Skeletal muscle cell (primary cell): ENCODE results near the gene RGS7.

- RRBS, result no CpG with 5 or more reads among the region's 6 CpGs
These were observed 15.4 kb downstream of the GREM2 start for GRCh38 chr1:240596556-240596939.

DNA sequence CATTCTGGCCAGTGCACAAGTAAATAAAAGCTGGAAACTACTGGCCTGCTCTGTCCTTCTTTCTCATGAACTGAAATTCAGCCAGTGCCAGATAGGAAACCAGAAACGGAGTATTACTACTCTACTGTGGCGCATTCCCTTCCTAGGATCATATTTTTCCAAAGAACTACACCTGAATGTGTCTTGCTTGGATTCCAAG, 15.1 kb downstream of the GREM2 start:
- RRBS, result no CpG with 5 or more reads among the region's 2 CpGs

DNA sequence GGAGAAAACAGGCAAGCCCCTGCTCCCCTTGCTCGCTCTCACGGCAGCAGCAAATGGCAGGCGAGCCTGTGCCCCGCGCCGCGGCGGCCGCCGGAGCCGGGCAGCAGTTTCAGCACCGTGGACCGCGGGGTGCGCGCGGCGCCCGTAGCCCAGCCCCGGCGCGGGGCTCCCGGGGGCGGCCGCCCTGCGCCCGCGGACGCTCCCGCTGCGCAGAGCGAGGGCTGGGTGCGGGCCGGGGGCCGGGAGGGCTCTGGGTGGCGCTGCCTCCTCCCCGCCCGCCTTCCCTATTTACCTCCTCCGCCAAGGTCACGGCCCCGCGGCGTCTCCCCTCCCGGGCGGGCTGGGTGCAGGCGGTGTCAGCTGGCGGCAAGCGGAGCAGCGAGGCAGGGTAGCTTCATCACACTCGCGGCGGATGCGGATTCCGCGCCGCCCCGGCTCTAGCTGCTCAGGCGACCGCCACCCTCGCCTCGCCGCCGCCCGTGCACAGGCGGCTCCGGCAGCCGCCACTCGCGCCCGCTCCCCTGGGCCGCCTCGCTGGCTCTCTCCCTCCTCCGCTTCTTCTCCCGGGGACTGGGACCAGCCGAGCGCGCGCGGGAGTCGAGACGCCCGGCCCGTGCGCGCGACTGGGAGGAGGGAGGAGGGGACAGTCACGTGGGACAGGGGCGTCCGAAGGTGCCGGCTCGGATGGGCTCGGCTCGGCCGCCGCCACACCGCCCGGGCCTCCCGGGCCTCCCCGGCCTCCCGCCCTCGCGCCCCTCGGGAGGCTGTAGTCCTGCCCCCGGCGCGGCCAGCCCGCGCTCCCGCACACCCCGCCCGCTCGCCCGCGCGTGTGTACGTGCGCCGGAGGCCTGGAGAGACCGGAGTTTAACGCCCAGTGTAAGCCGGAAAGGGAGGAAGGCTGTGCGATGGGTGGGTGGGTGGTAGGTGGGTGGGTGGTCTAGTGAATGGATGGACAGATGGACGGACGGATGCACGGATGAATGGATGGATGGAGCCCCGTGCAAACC, at the start of gene RGS7:
Gene RGS7 (minus strand): TSS at position 599 of the 1,007 bp plus-strand sequence.
- RRBS, result under 1% methylated on average over 89 of the region's 126 CpGs

DNA sequence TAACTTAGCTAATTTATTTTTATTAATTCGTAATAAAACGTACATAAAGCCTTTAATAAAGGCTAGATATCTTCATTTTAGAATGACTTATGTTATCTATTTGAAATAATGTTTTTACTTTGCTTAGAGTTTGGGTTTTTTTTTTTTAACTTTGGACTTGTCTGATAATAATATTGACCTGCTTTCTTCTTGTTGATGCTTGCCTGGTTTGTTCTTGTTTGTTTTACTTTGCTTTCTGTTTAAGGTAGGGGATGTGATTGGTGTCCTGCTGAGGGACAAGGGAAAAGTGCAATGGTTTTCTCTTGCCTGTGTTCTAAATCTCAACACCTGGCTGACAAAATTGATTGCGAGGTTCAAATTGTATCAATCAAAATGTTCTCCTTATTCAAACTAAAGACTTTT, 2.1 kb upstream of the FH start:
- RRBS, result no CpG with 5 or more reads among the region's 3 CpGs

DNA sequence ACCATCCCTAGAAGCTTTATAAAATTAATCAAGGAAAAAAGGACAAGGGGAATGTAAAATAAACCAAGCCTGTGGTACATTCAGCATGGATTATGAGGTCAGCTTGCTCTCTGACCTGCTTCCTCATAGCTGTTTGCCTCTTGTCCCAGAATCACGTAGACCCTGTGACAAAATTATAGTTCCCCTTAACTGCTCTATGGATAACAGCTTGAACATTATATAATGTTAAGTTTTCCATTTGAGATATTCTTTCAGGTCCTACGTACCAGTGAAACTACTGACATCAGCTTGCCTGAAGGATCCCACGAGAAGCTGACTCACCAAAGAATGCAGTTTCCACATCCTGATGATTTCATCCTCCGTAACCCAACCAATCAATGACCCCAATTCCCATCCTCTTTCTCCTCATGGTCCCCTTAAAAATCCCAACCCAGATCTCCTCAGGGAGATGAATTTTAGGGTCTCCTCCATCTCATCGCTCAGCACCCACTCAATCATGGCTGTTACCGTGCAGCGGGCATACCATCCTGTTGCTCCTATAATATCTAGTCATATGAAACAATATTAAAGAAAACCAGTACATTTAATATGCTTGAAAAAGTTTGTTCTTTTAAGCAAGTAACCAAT, 27.6 kb downstream of the CHML start:
- RRBS, result no CpG with 5 or more reads among the region's 7 CpGs

DNA sequence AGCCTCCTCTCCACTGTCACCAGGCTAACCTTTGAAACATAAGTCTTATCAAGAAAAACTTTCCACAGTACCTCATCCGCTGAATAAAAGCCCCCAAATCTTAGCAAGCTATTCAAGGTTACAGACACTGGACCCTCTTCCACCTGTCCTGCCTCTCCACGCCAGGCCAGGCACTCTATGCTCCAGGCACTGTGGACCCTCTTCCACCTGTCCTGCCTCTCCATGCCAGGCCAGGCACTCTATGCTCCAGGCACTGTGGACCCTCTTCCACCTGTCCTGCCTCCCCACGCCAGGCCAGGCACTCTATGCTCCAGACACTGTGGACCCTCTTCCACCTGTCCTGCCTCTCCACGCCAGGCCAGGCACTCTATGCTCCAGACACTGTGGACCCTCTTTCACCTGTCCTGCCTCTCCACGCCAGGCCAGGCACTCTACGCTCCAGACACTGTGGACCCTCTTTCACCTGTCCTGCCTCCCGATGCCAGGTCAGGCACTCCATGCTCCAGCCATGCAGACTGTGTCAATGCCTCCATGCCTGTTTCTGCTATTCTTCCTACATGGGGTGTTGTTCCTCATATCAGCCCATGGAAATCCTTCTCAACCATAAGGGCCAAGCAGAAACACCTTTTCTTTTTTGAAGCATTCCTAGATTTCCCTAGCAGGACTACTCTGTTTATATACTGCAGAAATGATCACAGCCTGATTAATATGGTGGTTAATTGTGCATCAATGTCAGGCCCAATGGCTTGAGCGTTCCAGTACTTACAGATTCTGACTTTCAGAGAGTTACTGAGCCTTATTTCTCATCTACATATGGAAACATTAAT, 16.1 kb downstream of the CHML start:
- RRBS, result no CpG with 5 or more reads among the region's 8 CpGs

DNA sequence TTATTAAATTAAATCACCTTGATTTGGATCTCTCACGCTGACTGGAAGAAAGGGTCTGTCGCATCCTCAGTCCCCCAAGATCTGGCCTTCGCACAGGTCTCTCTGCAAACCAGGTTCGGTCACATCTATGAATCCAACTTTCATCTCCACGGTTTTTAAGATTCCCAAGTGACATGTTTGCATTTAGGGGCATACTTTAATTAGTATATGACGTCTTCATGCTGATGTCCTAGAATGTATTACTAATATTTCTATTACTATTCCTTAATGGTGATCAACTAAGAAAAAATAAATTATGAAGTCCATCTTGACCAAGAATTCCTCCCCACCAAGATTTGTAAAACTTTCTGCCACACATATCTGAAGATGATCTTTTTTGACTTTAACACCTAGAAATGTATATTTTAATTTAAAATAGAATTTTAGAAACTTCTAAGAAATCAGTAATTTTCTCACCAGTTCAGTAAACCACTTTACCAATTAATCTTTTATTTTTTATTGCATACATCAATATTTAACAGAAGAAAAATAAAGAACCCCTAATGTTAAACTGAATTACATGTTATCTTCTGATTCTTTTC, 11.7 kb downstream of the CHML start:
- RRBS, result no CpG with 5 or more reads among the region's 6 CpGs

- RRBS, result no CpG with 5 or more reads among the region's 7 CpGs
These were observed 97.9 kb downstream of the WDR64 start for GRCh38 chr1:241749914-241750458.

DNA sequence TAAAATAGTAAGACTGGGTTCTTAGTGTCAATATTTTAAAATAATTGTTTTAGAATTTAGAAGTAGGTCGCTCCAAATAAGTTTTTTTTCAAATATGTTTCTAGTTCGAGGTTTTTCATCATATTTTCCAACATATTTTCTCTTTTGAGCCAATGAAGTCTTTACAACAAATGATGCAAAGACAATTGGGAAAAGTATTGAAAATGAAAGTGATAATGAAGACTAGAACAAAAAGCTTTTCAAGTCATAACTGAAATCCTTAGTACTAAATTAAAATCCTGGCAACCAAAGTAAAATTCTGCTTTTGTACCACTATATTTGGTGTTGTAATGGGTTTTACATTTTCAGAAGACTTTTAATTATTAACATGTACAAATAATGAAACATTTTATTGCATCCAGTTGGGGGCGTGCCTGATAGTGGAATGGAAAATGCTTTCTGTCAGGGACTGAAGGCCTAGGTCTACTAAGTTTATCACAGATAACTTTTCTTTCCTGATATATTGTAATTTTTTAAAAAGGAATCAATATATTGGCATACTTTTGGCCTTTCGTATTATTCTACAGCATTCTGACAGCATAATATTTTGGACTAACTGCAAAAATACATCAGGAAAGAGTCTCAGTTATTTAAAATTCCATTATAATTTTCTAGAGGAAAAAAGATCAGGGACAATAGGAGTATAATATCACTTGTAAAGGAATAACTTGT, 89.4 kb downstream of the SDCCAG8 start:
- RRBS, result no CpG with 5 or more reads among the region's 4 CpGs

DNA sequence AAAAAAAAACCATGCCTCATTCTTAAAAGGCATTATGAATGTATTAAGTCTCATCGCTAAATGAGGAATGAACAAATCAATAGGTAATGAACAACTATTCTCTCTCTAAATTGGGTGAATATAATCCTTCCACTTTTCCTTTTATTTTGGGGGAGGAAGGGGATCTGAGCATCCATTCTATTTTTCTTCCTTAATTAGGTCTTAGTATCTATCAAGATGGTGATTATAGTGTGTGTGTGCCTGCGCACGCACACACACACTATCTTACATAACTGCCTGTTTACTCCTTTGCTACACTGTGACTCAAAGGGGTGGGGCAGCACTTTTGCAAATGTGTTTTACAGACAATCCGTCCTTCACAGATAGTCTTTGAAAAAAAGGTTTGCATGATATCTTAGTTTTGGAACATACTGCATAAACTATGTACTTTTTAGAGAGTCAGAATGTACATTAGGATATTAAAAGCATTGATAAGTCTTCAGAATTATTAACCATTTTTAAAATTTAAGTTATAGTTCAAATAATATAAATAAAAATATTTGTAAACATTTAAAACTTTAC, 191.5 kb downstream of the SDCCAG8 start:
- RRBS, result no CpG with 5 or more reads among the region's 4 CpGs

GRCh38 chr1:243502680-243503711, 247.2 kb downstream of the SDCCAG8 start:
- RRBS, result no CpG with 5 or more reads among the region's 11 CpGs

GRCh38 chr1:243739455-243740219, 110.4 kb downstream of the AKT3 start:
- RRBS, result no CpG with 5 or more reads among the region's 4 CpGs

- RRBS, result no CpG with 5 or more reads among the region's 9 CpGs
These were observed 100.1 kb downstream of the AKT3 start for GRCh38 chr1:243749554-243750764.

- RRBS, result no CpG with 5 or more reads among the region's 15 CpGs
These were observed 4.1 kb upstream of the ZBTB18 start for GRCh38 chr1:244046664-244047639.

DNA sequence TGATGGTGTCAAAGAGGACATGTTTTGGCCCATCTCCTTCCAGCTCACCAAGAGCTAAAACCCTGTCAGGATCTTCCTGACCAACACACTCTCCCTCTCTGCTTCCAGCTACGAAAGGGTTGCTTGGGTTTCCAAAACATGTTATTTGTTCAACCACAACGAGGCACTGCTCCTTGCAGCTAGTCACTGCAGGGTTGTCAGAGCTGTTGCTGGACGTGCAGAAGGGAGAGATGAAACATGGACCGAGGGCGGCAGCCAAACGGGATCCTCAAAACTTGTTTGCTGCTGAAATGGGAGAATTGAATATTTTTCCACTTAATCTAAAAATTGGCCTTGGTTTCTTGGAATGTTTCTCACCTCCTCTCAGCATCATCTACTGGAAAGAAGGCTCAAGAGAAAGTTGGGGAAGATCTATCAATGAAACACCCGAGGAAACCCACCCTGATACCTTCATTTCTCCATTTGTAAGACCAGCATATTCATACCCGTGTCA, 12.5 kb downstream of the ZBTB18 start:
- RRBS, result no CpG with 5 or more reads among the region's 8 CpGs

DNA sequence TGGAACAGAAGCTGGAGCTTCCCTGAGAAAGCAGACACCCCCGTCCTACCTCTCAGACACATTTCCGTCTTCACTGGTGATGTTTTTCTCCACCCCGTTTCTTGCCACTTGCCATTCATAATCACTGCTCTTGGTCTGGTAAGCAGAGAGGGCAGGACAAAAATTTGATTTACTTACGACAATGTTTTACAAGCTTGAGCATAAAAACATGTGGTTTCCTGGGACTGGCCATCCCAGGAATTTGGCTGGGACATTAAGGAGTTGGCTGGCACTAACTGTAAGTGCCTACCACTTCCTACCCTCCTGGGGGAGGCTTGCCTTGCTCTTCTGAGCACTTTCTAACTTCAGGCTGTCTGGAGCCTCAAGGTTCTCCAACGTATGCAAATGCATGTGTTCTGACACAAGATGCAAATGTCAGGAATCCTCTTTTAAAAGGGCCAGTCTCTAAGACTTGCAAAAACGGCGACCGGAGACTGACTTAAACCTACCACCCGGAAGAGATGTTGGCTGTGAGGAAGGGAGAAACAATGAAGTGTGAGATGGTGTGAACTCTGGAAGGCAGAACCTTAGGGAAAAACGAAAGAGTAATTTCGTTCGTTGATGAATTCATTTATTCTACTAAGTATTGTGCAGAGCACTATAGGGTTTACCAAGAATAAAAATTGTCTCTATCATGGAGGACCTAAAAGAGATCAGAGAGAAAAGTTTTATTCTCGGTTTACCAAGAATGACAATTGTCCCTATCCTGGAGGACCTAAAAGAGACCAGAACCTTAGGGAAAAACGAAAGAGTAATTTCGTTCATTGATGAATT, 24.4 kb downstream of the ZBTB18 start:
- RRBS, result no CpG with 5 or more reads among the region's 15 CpGs

DNA sequence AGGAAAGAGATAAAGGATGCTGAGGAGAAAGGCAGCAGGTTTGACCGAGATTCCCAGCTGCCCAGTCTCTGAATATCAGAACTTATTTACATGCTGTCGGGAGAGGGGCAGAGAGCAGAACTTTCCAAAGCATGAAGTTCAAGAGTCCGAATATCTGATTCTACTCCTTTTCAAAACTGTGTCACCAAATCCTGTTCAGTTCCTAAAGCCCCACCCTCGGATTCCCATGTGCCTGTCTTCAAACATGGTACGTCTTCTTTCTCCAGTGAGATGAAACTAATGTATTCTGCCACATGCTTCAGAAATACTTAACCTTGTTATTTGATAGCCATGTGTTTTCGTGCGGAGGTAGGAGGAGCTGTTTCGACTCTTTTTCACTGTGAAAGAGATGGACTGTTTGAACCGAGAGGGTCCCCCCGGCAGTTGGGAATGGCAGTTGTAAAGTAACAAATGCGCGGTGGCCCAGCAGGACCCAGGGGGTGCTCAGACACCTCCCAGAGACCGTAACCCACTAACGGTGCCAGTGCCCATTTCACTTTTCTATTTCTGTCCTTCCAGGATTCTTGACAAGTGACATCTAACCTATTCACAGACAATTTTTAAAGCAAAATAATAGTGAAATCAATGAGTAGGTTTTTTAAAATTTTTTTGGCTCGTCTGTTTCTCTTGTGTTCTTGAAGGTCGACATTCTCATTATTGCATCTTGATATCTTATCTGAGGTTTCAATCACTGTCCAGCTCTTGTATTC, 67.2 kb downstream of the ZBTB18 start:
- RRBS, result no CpG with 5 or more reads among the region's 16 CpGs

DNA sequence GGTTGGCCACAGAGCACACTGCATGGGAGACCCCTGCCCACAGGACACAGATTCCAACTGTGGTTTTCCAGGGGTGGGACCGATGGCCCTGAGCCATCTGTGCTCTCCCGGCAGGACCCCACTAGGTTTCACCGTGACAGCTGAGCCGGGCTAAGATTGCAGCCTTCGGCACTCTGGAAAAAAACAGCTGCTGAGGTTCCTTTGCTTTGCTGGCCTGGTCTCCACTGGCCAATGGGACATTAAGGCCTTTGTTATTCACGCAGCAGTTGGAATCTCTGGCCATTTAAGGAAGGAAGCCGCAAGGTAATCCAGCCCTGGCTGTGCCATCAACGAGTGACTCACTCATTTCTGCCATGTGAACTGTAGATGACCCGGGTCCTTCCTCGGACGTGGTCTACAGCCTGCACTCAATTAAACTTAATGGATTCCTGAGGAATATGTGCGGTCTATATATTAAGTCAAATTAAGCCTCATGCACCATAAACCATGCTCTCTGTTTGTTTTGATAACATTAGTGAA, 138.2 kb upstream of the C1orf100 start:
- RRBS, result no CpG with 5 or more reads among the region's 12 CpGs

DNA sequence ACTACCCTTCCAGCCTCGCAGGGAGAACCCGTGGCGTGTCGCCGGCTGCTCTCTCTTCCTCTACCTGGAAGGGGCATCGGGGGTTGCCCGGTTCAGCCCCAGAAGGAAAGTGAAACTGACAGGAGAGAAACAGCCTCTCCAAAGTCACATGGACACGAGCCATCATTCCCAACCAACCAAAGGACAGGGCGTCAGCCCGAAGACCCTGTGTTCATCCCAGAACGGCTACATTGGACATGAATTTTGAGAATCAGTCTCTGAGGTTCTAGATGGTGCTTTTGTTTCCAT, 83.2 kb upstream of the C1orf100 start:
- RRBS, result no CpG with 5 or more reads among the region's 11 CpGs

DNA sequence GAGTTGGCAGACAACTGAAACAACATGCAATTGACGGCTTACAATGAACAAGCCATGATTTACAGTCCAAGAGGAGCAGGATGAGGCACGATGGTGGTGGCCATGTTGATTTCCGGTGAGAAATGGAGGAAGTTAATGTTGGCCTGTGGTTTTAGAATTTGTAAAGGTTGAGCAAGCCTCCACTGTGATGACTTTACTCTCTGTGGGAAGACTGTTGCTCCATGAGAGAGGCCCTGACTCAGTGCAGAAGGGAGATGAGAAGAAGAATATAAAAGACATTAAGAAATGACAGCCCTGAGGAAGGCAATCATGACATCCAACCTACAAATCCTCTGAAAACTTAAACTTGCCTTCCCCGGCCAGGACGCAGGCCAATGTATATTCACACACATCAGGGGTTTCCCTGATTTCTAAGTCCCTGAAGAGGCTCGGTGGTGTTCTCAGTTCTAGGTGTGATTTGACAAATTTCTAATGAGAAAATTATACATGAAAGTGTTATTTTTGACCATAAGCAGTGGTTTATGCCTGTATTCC, 32.7 kb upstream of the C1orf100 start:
- RRBS, result no CpG with 5 or more reads among the region's 6 CpGs